Endometrial microvascular endothelial cells (primary cell): ENCODE measurements around a stretch of chr1.

- RAMPAGE, long total RNA, result no peak
Measured at GRCh38 chr1:54272827-54273771, 73.1 kb downstream of the MRPL37 start.

DNA sequence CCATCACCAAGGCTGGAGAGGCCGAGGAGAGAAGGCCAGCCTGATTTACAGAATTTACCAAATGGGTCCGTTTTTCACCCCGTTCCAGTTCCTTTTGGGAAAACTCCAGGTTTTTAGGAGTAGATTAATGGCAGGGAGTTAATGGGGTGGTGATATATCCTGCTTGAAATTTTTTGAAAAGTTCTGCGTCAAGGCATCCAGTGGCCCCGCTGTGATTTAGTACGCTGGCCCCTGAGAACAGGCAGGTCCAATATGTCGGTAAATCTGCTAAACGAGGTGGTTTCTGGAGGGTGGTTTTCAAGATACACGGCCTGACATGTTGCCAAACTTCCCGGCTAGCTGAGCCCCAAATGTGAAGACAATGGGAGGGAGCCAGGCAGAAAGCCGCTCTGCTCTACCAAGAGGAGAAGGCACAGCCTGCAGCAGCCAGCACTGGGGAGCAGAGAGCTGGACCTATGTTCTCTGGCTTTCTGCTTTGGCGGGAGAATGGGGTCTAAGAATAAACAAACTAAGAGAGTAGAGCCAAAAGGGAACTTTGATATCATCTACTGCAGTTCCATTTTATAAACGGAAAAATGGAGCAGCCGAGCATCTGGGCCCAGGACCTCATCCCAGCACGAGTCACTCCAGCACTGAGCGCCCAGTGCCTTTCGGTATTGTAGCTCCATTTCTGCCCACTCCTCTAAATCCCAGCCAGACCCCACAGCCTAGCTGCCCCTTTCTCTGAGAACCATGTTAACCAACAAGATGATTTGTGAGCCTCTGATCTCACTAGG lies 124.8 kb downstream of the MRPL37 start:
- RAMPAGE, long total RNA, result no peak

DNA sequence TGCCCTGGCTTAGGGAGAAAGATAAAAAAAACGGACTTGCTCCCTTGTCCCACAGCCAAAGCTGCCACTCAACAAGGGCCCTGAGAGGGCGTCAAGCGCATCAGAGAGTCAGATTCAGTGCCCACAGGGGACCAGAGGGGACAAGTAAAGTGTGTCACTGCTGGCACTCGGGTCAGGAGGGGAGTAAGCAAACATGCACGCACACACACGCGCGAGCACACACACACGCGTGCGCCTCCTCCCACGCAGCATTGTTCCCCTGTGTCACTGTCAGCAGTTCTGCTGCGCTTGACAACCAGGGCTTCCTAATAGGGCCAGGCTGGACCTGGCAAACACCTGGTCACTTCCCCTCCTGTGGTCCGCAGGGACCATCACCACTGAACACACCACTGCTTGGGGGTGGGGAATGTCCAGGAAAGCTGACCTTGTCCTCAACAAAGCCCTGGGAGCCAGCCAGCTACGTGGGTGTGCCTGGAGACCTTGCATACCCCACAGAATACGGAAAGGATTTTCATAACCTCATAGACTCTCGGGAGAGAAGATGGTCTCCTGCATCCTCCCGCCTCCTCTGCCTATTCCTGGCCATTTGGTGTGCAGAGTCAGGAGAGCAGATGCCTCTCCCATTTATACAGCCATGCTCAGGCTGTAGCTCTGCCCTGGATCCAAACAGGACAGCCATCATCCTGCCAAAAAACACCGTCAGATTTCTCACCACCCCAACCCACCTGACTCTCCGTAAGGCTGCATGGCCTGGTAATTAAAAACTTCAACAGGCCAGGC lies 132.9 kb downstream of the MRPL37 start:
- RAMPAGE, long total RNA, result no peak

DNA sequence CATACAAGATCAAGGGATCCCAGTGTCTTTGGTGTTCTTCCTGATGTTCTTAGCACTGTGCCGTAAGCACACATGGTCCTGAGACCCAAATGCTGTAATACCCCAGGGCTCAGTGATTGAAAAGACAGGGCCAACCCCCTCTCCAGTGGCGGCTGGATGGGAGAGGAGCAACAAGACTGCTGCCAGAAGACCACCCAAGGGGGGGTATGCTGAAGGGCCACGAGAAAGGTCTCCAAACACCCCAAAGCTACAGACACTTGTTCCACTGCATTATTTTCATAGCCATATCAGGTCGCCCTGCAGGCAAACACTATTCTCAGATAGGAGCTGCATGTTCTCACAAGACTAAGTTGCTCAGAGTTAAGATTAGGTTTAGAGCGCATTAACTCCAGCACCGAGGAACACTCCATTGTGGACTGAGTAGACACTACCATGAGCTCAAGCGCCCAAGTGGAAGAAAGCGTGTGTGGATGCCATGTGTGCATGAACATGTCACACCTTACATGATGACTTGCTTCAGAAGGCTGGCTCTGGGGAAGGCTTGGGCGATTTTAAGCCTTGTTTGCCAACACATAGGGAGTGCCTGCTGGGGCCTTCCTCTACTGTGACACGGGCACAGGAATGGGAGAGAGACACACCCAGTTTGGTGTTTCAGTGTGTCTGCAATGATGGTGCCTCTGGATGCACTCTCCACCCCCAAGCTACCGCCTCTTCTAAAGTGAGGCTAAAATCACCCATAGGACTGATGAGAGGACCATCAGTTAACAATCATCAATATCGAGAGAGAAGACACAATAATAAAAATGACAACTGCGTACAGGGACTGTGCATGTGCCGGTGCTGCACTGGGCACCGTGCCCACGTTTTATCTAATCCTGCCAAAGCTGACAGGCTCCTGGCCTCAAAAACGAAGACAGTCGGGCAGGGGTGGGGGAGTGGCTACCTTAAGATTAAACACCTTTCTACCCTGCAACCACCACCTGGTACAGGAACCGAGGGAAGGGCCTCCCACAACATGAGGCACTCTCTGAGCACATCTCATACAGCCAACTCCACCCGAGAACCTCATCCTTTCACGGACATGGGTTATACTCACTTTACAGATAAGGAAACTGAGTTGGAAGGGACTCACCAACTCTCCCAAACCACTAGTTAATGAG lies 171.3 kb downstream of the MRPL37 start:
- RAMPAGE, long total RNA, result no peak

DNA sequence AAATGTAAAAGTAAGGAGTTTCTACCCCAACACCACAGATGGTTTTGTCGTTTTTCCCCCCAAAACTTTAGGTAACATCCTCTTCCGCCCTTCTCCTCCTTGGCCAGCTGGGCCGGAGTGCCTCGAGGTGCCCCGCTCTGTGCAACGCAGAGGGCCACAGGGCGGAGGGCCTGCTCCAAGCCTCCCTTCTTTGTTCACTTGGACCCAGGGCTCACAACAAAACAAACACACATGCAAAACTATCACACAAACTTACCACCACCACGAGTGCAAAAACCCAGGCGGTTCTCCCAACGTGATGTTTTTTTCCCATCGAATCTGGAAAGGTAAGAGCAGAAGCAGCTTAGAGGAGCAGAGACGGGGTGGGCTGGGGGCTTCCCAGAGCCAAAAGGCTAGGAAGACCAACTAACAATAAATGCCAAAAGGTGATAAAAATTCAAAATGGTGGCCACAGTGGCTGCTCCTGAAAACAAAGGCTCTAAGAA lies 143.7 kb upstream of the ACOT11 start:
- RAMPAGE, long total RNA, result no peak

GRCh38 chr1:54564947-54565617 lies 17.1 kb downstream of the ACOT11 start:
- RAMPAGE, long total RNA, result no peak

- RAMPAGE, long total RNA, result no peak
Measured at GRCh38 chr1:54743648-54744003, 20.7 kb downstream of the PARS2 start.

- RAMPAGE, long total RNA, result no peak
Measured at GRCh38 chr1:54852913-54853765, 33.9 kb downstream of the DHCR24 start.

- RAMPAGE, long total RNA, result no peak
Measured at GRCh38 chr1:54853895-54854530, 33.0 kb downstream of the DHCR24 start.

DNA sequence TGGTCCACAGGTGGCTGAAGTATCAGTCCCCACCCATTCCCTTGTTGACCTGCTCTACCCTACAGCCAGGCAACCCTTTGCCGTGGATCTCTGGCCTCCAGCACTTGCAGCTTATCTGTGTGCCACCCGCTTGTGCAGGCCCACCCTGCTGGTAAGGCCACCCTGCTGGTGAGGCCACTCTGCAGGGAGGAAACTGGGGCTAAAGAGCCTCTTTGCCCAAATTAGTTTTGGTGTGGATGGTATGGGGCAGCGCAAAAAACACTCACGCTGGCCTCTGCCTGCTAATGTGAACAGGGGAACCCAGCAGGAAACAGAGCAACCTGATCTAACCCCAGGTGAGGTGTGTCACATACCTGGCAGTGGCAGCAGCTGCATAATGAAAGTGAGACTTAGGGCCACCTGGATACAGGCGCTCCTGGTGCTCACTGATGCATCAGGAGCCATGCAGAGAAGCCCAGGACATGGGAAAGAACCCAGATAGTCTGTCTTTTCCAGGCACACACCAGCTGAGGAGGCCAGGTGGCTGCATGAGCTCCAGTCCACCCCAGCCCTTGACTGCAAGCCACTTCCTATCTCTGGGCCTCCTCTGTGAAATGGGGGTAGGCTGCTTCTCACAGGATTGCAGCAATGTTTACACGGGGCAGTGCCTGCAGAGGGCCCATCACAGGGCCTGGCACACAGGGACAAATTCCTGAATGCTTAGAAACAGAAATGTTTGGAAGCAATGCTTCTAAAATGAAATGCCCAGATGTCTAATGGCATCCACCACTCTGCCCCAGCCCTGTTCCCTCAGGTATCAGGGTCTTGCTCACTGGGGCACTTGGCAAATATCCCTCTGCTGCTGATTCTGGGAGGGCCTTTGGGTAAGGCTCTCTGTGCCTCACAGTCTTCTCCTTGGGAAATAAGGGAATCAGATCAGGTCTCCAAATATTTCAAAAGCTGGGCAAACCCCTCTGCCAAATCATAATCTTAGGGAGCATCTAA lies 20.1 kb downstream of the DHCR24 start:
- RAMPAGE, long total RNA, result no peak

- RAMPAGE, long total RNA, result no peak
Measured at GRCh38 chr1:54949886-54951373, 30.0 kb upstream of the TMEM61 start.

GRCh38 chr1:54989480-54990105 lies 9.1 kb upstream of the BSND start:
- RAMPAGE, long total RNA, result no peak

DNA sequence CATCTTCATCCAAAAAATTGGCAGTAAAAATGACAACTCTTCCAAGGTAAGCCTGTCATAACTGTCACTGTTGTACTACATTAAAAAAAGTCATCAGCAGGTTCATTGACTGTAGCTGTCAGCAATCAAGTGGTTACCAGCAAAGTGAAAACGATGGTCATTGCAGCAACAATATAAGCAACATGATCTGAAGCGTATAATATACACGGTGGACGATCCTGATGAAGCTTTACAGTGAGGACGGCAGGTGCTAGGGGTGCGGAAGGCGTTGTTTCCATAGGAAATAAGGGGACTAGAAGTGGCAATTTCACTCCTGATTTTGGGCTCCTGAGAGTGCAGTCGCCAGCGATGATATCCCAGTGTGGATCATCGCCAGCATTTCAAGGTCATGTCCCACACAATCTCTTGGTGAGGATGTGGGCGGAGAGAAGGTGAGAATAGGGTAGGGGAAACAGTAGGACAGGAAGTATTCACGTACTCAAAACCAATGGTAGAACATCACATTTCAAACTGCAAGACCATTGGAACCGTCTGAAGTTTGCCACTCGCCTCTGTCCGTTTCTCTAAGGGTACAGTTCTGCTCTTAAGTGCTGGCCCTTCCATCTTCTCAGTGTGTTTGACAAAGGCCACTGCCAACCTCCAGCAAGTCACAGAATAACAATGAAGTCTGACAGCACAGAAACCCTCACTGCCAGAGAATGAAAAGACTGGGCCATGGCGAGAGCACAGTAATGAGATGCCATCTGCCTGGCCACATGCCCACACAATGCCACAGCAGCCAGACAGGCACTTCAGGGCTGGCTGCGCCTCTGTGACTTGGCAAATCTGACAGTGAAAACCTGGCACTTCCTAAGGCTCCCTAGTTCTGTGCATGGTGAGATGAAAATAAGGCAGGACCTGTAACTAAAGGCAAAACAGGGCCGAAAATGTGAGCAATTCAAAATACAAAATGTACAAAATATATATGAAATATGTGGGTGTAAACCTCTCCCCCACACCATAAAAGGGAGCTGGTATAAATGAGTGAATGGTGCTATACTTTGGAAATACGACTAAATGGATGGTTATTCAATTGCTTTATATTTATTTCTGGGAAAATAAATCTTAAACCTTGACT lies 27.9 kb downstream of the PCSK9 start:
- RAMPAGE, long total RNA, result no peak

DNA sequence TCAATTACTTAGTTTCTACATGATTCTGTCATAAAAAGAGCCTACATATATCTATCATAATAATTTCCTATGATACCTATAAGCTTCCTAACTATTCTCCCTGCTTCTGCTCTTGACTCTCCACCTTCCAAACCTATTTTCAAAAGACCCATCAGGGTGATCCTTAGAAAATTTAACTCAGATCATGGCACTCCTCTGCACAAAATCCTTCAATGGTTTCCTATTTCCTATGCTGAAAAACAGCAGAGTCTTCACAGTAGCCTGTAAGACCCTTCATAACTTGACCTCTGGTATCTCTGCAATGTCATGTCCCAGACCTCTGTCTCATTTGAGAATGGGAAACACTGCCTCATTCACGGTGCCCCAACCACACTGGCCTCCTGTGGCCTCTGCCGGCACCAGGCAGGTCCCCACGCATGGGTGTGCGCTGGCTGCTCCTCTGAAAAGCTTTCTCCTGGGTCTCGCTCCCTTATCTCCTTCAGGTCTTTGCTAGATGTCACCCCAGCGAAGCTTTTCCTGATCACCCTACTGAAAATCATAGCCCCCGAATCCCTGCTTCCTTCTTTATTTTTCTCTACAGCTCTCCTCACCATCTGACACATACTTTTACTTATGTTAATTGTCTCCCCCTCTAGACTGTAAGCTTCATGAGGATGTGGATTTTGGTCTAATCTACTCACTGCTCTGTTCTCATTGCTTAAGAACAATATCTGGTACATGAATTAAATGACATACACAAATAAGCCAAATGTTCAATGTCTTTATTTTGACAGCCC lies 86.7 kb downstream of the PCSK9 start:
- RAMPAGE, long total RNA, result no peak

DNA sequence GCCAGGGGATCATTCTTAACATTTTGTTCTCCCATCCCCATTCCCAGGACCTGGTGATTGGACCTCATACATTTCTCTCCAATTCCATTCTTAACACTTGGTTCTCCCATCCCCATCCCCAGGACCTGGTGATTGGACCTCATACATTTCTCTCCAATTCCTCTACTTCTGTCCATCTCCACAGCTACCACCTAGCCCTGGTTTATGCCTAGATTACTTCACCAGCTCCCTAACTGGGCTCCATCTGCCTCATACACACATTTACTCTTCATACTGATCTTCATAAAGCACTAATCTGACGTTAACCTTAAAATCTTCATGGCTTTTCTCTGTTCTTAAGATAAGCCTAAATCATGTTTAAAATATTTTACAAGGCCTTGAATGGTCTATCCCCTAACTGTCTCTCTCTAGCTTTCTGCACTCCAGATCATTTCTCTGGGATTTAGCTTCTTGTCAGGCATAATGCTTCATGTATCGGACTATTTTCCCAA lies 35.5 kb downstream of the USP24 start:
- RAMPAGE, long total RNA, result no peak

- RAMPAGE, long total RNA, result no peak
Measured at GRCh38 chr1:56096345-56096704, 483.0 kb downstream of the PLPP3 start.

- RAMPAGE, long total RNA, result no peak
Measured at GRCh38 chr1:56446314-56447439, 132.7 kb downstream of the PLPP3 start.

GRCh38 chr1:56452848-56453929 lies 126.2 kb downstream of the PLPP3 start:
- RAMPAGE, long total RNA, result no peak

DNA sequence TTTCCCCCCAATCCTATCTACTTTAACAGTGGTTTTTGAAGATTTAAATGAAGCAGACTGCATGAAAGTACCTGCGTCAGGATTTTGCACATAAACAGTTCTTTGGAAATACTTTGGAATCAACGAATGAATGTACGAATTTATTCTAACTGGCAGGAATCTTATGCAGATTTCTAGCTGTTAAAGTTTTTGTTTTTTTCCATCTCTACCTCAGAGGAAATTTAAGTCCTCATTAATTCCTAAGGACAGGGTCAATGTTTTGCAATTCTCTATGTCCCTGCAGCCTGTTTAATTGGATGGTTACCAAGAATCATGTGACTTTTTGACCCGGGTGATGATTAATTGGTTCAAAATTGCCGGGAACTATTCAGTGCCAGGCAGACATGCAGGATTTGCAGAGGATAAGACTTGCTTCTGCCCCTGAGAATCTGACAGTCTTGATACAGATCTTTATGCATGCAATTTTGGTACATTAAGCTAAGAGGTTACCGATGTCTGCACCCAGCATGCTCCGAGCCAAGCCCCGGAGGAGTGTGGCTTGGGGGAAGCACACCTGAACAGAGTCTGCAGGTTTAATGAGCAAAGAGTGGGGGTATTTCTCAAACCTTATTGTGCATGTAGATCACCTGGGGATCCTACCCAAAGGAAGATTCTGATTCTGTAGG lies 88.0 kb downstream of the PLPP3 start:
- RAMPAGE, long total RNA, result no peak

DNA sequence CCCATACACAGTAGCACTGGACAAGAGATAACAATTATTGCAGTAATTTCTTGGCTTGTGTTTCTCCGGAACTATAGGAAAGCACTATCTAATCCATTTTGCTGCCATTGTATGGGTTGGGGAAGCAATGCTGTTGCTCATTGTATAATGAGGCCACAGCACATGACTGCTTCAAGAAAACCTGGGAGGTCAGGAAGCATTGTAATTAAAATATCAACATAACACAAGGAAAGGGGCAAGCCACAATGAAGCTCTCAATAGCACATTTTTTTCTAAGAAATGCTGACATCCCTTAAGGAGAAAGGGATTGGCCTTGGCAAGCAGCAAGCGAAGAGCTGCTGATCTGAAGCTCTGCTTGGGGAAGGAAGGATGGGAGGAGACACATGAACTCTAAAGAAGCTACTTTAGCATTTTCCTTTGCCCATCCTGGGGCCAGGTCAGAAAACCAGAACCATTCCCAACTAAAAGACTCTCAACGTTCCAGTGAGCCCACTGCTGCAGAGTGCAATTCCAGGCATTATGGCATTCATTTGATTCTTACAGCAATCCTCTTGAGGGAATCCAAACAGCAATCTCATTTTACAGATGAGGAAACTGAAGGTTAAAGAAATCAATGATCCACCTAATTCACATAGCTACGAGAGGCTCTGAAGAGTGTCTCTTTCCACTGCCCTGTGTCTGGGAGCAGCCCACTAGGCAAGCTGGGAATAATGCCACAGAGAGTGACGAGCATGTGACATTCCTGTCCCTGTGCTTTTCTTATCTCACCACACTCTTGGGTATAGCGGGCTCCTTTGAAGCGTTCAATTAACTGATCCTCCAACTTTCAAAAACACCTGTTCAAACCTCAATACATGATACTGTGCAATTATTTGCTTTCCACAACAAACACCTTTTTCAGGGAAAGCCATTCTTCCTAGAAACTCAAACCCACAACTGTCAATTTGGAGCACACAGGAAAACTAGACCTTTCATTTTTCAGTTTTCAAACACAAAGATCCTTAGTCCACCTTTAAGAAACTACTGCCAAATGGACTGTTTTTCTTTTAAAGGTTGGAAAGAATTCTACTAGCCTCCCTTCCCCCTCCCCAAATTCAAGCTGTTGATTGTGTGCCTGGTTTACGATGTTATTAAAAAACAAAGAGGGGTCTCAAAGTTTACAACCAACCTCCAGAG lies 43.6 kb downstream of the PLPP3 start:
- RAMPAGE, long total RNA, result no peak